ENCODE measurements around the gene C1orf21.

GRCh38 chr1:183021985-183022903, 976 bp upstream of the LAMC1 start:
- PRO-cap: bidirectional peak, plus-strand start at chr1:183022558, minus-strand start at chr1:183022392; bidirectional peak, plus-strand start at chr1:183022807, minus-strand start at chr1:183022753

- PRO-cap: no peak
Measured at GRCh38 chr1:183060375-183061096, 37.3 kb downstream of the LAMC1 start.

DNA sequence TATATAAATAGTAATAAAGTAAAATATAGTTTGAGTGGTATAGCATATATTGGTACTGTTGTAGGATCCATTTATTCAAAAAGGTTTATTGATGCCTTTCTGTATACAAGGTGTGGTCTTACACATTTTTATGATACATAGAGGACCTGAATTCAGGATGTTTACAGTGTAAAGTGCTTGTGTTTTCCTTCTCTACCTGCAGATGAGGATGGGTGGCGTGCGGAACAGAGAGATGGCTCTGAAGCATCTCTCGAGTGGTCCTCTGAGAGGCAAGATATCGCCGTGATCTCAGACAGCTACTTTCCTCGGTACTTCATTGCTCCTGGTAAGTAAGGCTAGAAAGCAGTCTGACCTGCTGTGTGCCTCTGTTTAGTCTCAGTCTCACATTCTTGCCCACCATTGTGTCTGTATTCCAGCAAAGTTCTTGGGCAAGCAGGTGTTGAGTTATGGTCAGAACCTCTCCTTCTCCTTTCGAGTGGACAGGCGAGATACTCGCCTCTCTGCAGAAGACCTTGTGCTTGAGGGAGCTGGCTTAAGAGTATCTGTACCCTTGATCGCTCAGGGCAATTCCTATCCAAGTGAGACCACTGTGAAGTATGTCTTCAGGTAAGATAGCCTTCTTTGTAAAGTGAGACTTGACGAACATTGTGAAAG, 68.8 kb upstream of the LAMC2 start:
- PRO-cap: no peak

DNA sequence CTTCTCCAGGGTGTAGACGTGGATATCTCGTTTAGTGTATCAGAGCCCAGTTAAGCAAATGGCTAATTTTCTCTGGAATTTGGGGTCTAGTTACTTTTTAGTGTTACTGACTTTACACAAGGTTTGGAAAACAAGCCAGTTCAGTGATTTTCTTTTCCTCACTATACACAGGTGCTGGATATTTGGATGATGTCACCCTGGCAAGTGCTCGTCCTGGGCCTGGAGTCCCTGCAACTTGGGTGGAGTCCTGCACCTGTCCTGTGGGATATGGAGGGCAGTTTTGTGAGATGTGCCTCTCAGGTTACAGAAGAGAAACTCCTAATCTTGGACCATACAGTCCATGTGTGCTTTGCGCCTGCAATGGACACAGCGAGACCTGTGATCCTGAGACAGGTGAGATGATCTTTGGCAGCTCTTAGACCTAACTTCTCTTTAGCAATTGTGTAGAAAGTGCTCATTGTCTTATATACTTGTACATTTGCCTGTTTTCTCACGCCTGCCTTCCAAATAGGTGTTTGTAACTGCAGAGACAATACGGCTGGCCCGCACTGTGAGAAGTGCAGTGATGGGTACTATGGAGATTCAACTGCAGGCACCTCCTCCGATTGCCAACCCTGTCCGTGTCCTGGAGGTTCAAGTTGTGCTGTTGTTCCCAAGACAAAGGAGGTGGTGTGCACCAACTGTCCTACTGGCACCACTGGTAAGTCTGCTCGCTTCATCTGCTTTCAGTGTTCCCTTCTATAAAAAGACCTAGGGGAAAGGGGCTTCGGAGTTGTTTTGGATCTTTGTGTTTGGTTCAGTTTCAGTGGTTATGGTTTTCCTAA, 64.3 kb upstream of the LAMC2 start:
- PRO-cap: no peak

GRCh38 chr1:183127051-183127638, 58.9 kb upstream of the LAMC2 start:
- PRO-cap: no peak

DNA sequence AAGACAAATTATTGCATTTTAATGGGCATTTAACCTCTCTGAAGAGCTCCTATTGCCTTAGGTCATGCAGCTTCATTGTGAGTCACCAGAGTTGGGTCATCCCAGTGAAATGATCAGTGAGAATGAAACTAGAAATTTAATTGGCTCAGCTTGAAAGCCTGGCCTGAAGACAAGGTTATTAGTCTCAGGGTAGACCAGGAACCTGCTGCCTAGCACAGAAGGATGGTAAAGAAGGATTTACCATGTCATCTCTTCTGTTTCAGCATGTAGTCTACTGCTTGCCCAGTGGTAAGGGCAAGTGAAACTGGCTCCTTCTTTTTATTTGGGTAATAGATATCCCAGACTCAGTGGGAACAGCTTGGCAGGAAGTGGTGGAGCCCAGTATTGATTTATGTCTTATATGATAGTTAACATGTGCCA, 23.5 kb downstream of the LAMC2 start:
- PRO-cap: no peak

DNA sequence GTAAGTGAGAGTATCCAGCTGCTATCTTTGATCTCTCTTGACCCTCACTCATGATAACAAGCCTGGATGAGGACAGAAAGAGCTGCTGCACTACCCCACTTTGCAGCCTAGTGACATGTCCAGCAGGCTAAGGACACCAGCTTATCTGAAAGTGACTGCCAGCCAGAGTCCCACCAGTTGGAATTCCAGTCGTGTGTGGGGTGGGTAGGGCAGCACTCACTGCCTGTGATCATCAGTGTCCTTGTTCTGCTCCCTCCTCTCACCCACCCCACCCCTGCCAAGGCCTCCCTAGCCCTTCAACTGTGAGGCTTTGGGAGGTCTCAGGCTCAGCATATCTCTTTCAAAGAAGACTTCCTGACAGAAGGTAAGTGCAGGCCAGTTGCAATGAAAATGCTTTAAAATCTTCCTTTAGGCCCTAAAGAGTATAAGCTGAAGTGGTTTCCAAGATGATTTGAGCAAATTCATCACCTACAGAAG, 15.5 kb upstream of the NMNAT2 start:
- PRO-cap: no peak

GRCh38 chr1:183552388-183553022, 37.8 kb downstream of the NCF2 start:
- PRO-cap: unidirectional peak, plus-strand start at chr1:183552661

DNA sequence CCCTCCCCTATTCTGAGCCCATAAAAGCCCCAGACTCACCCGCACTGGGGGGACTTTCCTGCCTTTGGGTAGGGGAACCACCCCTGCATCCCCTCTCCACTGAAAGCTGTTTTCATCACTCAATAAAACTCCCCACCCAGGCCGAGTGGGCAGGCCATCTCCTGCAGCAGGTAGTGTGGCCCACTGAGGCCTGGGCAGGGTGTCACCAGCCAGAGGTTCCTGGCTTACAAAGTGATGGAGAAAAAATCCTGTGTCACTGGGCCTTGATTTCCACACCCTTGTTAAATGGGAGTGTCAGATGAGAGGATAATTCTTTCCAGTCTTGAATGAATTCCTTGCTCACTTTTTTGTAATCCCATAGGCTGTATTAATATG, 745 bp upstream of the NCF2 start:
- PRO-cap: no peak

DNA sequence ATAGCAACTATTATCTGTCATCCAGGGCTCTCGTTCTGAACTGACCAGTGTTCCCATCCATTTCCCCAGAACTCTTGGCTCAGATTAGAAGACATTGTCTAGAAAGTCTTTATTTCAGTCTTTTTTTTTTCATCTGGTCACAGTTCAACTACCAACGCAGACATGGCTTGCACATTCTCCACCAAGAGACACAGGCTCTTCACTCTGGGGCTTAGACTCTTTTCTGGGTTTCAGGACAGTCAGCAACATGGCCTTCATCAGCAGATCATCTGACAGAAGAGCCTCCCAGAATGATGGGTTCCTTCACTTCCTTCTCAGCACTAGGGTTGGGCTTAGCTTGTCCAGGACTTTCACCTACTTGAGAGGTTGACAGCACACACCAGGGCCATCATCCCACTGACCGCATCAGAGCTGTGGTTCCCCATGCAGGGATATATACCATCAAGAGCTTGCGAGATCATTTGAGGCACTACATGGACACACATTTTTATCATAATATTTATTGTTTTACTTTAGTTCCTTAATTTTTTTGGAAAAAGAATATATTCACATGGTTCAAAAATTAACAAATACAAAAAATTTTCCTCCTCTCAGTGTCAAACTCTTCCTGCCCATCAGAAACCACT, 10.3 kb upstream of the NCF2 start:
- PRO-cap: no peak

GRCh38 chr1:183633555-183634201, 1.9 kb downstream of the ARPC5 start:
- PRO-cap: unidirectional peak, plus-strand start at chr1:183633914; bidirectional peak, plus-strand start at chr1:183633996, minus-strand start at chr1:183633970

DNA sequence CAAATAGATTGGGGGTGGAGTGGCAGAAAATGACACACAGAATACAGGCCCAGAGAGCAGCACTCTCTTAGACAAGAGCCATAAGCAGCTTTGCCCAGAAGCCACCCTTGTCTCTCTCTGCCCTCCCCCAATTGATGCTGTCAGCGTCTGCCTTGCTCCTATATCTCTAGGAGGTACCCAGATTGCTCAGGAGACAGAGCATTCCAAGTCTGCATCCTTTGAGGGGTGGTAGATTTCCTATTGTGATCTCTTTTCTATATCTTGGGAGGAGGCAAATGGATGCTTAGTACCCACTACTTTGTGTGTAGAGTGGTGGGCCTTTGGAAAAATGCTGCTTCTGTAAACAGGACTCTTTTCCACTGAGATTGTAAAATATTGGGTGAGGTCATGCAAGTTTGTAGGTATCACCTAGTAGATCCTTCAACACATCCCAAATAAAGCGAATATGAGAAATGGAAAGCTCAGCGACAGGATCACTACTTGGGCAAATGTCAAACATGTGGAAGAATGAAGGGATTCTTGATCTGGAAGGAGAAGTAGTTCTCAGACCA, 1.9 kb downstream of the RGL1 start:
- PRO-cap: no peak

- PRO-cap: no peak
Measured at GRCh38 chr1:183867029-183867531, 62.2 kb downstream of the RGL1 start.

GRCh38 chr1:183881738-183882281, 76.9 kb downstream of the RGL1 start:
- PRO-cap: no peak

- PRO-cap: no peak
Measured at GRCh38 chr1:183904667-183905138, 99.8 kb downstream of the RGL1 start.

DNA sequence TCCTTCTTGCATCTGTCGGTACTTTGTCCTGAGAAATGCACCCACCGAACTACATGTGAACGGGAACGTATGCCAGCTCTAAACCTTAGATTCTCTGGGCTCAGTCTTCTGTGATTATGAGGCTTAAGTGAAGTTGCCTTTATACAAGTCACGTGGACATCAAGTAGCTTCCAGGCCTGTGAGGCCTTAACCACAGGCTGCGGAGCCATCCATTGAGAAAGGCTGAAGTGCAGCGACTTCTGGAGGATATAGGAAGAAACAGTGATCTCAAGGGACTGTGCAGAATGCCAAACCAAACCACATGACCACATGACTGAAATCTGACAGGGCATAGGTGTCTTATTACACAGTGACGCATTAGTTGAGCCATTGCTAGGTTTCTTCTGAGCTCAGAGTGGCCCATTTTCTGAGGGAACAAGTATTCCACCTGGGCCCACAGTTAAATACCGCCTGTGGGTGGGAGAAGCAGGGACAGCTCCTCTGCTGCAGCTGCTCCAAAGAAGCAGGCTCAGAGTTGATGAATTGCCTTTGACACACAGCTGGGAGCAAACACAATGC, 94.6 kb downstream of the COLGALT2 start:
- PRO-cap: no peak

DNA sequence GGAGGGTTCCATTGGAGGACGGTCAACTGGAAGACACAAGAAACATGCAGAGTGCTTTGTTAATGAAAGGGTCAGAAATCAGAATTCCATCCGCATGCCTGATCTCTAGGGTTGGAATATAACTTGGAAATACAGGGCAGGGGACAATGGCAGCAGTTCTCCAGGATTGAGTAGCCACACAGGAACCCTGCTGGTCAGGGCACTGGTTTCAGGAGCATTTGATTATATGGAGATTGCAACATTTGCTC, 82.8 kb downstream of the COLGALT2 start:
- PRO-cap: no peak

GRCh38 chr1:184296175-184297010, 90.4 kb upstream of the C1orf21 start:
- PRO-cap: no peak

GRCh38 chr1:184386611-184387424, at the start of gene C1orf21:
Gene C1orf21, plus strand, starts transcription at chr1:184387029.
- PRO-cap: bidirectional peak, plus-strand start at chr1:184387061, minus-strand start at chr1:184386675

DNA sequence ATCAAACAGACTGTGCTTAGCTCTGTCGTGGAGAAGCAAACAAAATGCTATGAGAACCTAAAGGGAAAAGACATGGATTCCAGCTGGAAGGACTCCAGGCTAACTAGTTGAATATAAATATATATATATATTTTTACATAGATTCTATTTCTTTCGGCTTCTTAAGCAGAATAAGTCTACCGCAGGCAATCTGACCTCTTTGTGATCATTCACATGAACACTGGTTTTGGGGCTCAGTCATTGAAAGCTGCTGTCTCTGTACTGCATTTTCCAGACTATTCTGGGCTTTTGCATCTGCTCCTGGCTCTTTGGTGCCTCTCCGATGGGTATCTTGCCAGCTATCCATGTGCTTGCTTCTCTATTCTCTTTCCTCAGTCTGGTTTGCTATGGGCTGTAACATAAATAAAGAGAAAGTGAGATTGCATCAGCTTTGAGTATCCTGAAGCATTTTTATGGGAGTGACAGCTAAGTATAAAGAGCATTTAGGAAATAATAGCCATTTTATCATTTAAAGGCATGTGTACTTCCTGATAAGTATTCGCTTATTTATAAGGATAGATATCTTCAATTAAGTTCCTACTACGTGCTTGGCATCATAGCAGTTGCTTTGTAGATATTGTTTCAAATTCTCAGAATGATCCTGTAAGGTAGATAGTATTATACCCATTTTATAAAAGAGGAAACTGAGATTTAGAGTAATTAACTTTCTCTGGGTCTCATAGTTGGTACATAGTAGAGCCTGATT, 70.7 kb downstream of the C1orf21 start:
- PRO-cap: no peak